Airway epithelial cell (primary cell): ENCODE measurements around the genes ATG9B and IQCA1L.

DNA sequence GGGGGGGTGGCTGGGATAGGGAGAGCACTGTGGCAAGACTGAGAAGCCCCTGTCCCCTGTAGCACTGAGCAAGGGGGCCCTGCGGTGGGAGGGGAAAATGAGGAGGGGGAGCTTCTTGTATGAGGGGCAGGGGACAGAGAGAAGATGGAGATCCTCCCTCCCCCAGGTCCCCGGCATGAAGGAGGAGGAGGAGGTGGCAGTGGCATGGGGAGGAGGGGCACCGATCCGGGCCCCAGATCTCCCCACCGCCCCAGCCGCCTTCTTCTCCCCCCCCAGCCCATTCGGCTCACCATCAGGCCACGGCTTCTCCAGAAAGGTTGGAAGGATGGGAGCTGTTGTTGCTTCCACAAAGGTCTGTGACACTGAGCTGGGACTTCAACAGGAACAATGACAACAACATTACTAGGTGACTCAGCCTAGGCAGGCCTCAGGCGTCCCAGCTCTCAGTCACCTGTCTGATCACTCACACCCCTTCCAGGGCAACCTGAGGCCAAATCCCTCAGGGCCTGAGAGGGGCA is at the start of gene ATG9B:
TSS of gene ATG9B (minus strand) at position 364 of the 518 bp plus-strand sequence.
- RAMPAGE, long total RNA = no peak

DNA sequence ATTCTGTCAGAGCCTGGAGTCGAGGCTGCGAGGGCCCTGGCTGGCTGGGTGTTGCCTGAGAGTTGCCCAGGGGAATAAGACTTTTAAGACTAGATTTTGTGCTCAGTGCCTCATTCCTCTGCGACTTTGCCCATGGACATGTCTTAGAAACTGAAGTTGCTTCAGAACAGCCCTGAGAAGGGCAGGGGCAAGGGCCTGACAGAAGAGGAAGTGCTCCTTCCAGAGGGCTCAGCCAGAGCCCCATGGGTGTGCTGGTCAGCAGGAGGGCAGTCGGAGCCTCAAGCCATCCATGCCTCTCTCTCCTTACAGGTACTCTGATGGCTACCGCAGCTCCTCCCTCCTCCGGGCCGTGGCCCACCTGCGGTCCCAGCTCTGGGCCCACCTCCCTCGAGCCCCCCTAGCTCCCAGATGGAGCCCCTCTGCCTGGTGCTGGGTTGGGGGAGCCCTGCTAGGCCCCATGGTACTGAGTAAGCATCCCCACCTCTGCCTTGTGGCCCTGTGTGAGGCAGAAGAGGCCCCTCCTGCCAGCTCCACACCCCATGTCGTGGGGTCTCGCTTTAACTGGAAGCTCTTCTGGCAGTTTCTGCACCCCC is 5.1 kb downstream of the ABCB8 start:
- RAMPAGE, long total RNA = no peak

DNA sequence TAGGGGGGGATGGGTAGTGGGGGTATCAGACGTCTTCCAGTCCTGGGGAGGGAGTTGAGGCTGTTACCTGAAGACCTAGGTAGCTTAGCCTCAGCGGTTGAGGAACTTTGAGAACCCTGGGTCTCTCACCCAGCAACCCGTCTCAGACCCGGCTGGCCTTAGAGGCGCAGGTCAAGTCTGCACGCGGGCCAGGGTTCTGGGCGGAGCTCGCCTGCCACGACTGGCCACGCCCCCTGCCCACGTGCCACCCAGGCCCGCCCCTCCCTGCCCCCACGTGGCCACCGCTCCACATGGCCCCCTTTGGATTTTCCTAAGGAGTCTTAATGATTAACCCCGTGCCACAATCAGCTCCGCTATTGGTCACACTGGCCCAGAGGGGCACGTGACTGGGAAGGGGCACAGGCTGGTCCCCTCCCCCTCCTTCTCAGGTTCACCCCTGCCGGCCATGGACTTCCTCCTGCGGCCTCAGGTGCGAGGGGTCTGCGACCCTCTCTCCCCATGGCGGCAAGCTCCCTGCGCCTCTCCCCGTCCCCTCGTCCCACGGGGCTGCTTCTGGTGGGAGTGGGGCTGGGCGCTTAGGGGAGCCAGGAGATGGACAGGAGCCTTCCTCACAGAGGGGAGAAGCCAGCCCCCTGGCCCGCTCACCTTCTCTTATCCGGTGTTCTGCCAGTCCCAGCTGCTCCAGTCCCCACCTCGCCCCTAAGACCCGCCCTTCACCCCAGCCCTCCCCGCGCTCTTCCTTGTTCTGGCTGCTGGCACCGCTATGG is 3.0 kb downstream of the SLC4A2 start:
- RAMPAGE, long total RNA = no peak

GRCh38 chr7:151114274-151115059 is 28.2 kb downstream of the AGAP3 start:
- RAMPAGE, long total RNA = no peak

DNA sequence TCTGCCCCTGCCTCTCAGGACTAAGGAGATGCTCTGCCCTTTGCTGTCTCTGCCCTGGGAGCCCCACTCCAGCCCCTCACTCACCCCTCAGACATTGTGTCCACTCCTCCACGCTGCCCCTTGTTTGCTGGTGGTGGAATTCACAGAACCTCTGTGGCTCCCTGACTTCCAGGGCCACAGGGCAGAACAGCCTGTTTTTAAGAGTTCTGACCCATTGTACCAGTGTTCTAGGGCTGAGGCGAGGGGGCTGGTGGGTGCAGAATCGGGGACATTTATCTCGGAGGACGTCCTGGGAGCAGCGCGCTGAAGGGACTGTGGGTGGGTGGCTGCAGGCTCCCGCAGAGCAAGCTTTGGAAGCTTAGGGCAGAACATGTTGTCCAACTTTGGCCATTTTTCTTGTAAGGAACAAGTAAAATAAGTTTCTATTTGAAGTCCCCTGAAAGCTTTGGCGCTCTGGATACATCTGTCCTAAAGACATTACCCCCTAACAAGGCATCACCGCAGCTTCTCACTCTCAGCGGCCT is at the start of gene IQCA1L:
TSS of gene IQCA1L (minus strand) at position 137 of the 524 bp plus-strand sequence.
- RAMPAGE, long total RNA = no peak

GRCh38 chr7:151351054-151351668 is 9.5 kb downstream of the NUB1 start:
- RAMPAGE, long total RNA = no peak

DNA sequence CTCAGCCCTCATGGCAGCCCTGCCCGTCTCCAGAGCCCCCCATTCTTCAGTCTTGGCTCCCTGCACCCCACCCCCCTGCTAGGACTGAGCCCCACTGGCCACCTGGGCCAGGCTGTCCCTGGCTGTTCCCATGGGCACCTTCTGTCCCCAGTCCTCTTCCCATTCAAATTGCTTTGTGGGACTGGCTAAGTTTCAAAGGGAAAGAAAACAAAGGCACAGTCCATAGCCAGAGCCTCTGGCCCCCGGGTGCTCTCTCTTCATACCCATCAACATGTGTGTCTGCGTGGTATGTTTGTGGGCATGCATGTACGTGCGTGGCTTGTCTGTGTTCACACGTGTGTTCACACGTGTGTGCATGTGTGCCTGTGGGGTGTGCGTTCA is 17.0 kb downstream of the WDR86 start:
- RAMPAGE, long total RNA = no peak

DNA sequence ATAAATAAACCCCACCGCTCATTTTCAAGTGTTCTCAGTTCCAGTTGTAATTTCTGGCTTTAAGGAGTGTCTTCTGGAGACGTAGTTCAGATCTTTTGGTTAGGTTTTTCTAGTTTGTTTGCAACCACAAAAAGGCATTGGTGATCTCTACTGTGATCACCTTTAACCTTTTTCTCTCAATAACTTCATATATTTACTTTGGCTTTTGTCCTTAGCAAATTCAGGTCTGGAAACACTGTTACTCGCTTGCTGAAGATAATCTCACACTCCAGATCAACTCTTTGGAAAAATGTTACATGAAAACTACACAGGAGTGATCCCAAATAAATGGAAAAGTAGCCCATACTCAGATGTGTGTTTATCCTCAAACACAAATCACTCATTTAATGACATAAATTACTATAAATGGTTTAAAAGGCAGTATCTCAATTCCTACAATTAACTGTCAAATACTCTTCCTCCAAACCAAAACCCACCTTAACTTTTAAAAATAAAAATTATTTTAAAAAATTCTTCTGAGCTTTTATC is 24.7 kb downstream of the RHEB start:
- RAMPAGE, long total RNA = no peak

GRCh38 chr7:151503768-151504668 is 15.7 kb downstream of the RHEB start:
- RAMPAGE, long total RNA = no peak

- RAMPAGE, long total RNA = start-site peak on the minus strand at chr7:151519600-151519676, 840 and 190 reads in 2 replicates
These were observed 618 bp downstream of the RHEB start for GRCh38 chr7:151518732-151519822.

GRCh38 chr7:151560199-151560669 is 40.5 kb upstream of the RHEB start:
- RAMPAGE, long total RNA = no peak

DNA sequence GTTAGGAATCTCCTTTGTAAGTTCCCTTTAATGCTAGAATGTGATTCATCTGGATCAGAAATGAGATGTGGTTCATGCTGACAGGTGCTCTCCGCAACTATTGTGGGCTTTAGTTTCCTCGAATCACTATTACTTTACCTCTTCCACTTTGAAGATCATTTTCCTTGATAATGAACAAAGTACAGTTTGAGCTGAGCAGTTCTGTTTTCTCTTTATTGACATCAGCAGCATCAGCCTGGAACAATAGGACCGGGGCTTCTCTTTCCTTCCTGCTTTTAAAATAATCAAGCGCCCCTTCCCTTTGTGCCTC is 66.8 kb upstream of the RHEB start:
- RAMPAGE, long total RNA = no peak

DNA sequence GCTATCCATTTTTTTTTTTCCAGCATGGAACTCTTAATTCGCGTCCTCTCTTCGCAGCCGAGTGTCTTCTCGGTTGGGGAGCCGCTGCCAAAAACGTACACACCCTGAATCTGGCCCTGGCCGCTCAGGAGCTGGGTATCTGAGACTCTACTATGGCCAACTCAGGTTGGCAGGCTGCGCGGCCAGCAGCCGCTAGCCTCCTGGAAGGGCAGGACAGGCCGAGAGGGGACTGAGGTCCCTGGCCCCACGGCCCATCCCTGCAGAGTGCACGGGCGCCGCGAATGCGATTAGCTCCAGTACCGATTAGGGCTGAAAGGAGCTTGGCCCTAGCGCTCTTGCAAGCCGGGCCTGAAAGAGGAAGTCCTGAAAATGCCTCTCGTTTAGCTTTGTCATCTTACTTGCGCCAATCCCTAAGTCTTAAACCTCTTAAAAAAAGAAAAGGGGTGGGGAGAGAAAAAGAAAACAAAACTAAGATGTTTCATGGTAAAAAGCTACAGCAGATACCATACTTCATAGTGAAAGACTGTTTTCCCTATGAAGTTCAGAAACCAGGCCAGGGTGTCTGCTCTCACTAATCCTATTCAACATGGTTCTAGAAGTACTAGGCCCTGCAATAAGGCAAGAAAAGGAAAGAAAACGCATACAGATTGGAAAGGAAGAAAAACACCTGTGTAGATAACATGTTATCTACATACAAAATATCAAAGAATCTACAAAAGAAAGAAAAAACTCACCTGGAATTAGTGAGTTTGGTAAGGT is 113.3 kb upstream of the RHEB start:
- RAMPAGE, long total RNA = no peak

DNA sequence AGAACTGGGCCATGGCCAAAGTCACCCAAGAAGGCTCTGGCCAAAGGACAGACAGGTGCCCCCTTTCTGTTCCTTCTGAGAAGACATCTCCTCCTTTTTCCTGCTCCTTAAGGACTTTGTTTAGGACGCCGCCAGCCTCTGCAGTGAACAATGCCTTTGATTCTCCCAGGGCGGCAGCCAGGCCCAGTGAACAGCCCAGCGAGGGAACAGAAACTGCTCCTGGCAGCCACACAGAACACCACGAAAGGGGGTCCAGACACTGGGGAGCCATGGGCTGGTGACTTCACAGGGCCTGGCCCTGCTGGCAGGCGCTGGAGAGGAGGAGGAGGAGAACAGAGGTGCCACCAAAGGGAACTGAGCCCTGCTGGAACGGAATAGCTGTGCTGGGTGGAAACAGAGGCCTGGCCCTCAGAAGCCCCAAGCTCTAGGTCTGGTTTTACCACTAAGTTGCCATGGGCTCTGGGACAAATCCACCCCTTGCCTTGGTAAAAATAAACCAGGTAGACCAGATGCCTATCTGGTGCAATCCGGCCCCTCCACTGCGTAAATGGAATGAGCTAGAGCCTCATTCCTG is 163.3 kb upstream of the RHEB start:
- RAMPAGE, long total RNA = no peak

DNA sequence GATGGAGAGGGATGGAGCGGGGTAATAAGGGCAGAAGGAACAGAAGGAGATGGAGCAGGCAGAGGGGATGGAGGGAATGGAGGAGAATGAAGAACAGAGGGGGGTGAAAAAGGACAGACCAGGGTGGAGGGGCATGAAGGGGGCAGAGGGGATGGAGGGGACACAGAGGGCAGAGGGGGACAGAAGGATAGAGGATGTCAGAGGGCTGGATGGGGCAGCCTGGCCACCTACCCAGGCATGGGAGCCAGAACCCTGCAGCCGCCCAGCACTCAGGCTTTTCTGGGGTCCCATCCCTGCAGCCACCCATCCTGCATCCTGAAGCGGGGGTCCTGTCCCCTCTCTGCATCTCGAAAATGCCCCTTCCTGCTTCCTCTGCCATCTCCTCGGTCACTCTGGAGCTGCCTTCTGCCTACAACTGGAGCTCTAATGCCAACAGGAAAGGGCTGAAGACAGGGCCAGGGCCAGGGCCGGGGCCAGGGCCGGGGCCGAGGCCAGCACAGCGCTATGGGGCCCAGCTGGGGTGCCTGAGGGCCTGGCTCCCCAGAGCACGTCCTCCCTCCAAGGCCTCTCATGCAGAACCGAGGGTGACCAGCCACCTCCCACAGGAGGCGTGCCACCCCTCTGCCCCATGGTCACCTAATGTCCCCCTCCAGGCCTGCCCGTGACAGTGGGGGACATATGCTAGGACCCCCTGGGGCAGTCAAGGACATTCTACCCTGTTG is 155.8 kb downstream of the PRKAG2 start:
- RAMPAGE, long total RNA = no peak

DNA sequence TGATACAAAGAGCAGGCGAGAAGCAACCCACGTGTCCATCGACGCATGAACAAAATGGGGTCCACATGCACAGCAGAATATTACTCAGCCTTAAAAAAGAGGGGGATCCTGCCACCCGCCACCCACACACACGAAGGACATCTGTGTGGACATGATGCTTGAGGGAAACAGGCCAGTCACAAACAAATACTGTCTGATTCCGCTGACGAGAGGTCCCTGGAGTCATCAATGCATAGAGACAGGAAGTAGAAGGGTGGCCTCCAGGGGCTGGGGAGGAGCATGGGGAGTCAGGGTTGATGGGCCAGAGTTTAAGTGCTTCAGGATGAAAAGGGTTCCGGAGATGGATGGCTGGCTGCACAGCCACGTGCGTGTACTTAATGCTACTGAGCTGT is 151.8 kb downstream of the PRKAG2 start:
- RAMPAGE, long total RNA = no peak

DNA sequence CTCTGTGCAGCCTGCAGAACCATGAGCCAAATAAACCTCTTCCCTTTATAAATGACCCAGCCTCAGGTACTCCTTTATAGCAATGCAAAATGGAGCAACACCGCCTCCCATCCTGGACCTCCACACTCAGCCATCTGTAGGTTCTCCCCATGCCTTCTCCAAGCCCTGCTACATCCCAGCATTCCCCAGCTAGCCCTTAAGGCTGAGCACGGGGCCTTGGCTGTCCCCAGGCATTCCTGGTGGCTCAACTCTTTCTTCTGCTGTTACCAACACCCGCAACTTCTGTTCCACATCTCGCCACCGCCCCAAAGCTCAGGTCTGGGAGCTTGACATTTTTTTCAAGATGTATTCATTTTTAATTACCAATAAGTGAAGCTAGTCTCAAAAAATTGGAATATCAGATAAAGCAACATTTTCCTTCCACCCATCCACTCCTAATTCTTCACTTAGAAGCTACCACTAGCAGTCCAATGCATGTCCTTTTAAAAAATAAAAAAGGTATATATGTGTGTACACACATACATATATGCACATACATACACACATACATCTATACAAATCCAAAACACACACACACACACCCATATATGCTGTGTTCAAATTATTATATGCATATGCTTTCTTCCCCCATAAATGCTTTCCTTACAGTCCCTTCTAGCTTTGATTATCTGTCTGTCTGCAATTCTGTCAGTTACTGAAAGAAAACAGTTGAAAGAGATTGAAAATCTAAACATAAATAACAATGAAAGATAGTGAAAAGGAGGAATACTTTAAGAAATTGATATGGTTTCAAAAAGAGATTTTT is 98.3 kb downstream of the PRKAG2 start:
- RAMPAGE, long total RNA = no peak

GRCh38 chr7:151855178-151855625 is 21.7 kb downstream of the PRKAG2 start:
- RAMPAGE, long total RNA = no peak

GRCh38 chr7:151876229-151876661 is 670 bp downstream of the PRKAG2 start:
- RAMPAGE, long total RNA = no peak

DNA sequence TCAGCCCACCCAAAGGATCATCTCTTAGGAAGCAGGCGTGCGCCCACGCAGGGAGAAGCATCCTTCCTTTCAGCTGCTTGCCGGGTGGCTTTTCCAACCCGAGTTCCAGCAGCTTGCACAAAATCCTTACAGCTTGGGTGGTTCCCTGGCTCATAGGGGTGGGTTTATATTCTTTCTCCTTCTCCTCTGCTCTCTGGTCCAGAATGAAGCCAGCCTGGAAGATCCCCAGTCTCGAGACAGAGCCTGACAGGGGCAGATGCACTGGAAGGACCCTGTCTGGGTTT is 1.4 kb upstream of the PRKAG2 start:
- RAMPAGE, long total RNA = no peak